Daoy (cell line): ENCODE measurements around the genes NKTR and ZBTB47.

GRCh38 chr3:40542291-40542902, 17.6 kb downstream of the ZNF621 start:
- RAMPAGE, long total RNA: no peak

GRCh38 chr3:40623513-40623830, 98.7 kb downstream of the ZNF621 start:
- RAMPAGE, long total RNA: no peak

DNA sequence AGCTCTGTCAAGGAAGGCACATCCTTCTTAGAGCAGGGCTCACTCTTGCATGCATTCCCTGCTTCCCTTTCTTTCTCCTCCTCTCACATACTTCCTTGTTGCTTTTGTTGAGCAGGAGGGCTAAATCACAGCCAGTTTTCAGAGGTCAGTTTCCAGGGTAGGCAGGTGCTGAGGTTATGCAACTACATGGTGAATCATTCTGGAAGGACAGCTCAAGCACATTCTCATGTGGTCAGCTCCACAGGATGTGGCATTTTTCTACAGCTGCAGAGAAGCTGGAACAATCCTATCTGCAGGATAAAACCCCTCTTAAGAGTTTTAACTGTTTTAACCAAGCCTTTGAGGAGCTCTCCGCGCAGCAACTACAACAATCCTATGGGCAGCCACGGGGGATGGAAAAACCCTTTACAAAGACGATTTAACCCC, 275.7 kb downstream of the ZNF621 start:
- RAMPAGE, long total RNA: no peak

DNA sequence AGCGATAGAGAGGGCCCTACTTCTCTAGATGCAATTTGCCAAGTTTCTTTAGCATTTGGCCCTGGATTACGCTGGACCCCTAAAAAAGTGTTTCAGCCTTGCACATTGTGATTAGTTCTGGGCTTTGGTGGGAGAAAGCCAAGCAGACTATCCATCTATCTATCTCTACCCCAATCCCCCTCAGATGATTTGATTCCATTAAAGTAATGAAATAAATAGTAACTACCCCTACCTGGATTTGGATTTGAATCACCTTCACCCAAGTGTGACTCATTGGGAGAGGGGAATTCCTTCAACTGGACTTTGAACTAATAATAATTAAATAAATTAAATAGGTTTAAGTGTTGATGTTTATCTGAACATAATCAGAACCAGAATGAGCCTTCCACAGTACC, 41.3 kb downstream of the CTNNB1 start:
- RAMPAGE, long total RNA: no peak

DNA sequence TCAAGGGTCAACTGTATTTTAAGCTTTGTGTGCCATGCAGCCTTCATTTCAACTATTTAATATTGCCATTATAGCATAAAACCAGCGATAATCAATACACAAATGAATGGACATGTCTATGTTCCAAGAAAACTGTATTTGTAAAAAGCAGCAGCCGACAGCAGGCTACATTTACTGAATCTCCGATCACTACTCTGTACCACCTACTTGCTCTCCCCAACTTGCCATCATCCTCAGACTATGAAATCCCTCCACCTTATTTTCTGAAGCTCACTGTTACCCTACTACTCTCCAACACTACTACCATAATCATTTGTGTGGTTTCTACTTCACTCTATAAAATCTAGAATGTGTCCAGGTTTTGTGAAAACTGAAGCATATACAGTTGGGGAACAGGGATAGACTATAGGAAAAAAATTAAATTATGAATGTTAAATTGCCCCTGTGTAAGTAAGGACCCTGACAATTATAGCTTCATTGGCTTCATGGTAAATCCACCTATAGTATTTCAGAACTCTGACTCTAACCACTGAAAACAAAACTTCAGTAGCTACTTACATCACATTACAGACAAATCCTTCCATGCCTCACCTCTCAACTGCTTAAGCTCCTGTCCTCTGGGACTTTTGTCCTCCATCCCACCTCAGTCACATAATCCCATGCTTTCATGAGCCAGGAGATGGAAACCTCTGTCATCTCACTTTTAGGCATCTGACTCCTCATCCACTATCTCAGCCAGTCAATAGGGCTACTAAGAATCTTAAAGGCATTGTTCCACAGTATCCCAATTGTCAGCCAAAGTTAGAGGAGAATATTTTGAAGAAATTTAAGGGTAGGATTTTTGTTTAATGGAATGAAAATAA, 340.1 kb downstream of the CTNNB1 start:
- RAMPAGE, long total RNA: no peak

DNA sequence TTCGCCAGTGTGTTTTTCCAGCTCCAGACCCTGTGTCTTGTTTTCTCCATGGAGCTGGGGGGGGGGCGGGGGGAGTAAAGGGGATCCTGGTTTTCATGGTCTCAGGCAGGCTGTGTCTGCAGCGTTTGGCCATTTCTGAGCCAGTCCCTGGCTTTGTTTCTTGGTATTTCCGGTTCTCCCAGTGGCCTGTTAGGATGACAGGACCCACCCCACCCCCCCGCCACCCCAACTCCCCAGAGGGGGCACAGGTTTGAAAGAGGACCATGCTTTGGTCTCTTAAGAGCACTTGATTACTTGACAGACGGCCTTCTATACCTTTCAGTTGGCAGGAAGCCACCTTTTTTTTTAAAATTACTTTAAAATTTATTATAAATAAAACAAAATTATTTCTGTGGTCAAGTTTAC, 47.6 kb upstream of the TRAK1 start:
- RAMPAGE, long total RNA: no peak

DNA sequence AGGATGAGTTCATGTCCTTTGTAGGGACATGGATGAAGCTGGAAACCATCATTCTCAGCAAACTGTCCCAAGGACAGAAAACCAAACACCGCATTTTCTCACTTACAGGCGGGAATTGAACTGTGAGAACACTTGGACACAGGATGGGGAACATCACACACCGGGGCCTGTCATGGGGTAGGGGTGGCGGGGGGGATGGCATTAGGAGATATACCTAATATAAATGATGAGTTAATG, 18.5 kb downstream of the TRAK1 start:
- RAMPAGE, long total RNA: no peak

DNA sequence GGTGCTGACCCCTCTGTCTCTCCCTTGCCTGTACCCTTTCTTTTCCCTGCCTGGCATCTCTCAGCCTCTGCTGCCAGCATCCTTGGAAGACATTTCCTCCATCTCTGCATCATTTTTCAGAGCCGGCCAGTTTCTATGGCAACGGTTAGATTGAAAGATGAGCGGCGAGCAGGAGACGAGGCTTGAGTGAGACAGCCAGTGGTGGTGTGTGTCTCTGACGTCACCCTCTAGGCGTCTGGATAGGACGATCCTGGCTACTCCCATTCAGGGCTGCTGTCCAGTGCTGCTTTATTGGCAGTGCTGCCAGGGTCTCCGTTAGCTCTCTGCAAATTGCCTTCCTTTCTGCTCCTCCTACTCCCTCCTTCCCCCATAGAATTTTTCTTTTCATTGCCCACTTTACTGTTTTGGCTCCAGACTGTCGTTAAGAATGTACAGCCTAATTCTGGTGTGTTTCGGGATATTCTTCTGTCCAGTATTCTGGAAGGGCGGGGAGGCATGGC, 57.9 kb downstream of the TRAK1 start:
- RAMPAGE, long total RNA: no peak

DNA sequence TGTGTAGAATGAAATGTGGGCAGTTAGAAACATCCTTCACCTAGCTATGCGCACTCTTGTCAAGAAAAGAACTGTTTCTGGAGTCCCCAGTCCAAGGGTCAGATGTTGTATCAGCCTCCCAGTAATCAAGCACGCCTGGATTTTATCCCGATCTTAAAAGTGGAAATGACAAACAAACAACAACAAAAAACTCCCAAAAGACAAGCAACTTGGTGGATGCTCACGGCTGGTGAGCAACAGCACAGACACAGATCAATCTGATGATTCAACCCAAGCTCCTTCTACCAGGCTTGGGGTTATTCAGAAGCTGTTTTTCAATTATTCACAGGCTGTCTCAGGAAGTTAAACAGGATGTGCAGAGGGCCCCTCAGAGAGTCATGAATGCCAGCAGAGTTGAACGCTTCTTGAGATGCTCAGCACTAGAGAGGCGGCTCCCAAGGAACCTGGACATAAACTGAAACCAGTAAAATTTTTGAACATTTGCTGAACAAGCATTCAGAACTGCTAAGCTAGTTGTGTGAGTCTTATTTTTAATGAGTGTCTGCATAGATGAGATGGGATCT, 22.2 kb downstream of the LYZL4 start:
- RAMPAGE, long total RNA: no peak

GRCh38 chr3:42496805-42497345, 5.6 kb upstream of the VIPR1 start:
- RAMPAGE, long total RNA: no peak

DNA sequence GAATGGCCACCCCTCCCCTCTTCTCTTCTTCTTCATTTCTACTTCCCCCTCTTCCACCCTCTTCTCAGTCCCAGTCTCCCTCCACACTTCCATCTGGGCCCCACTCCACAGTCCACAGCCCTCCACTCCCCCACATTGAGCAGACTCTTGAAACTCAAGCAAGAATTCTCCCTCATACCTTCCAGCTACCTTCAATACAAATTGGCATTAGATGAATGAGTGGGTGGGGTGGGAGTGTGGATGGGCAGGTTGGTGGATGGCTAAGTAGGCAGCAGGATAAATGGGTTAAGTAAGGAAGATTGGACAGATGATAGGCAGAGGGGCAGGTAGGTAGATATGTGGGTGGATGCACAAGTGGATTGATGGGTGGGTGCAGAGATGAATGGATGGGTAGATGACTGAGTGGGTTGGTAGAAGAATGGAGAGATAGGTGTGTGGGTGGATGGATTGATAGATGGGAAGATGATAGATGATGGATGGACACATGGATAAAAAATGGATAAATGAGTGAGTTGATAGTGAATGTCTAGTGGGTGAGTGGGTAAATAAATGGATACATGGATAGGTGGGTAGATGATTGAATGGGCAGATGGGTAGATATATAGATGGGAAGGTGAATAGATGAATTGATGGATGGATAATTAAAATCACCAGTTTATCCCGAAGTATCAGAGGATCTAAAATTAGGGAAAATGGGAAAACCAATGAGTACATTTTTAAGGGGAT, 27.6 kb downstream of the VIPR1 start:
- RAMPAGE, long total RNA: no peak

- RAMPAGE, long total RNA: no peak
Observed at GRCh38 chr3:42532601-42533709, 30.5 kb downstream of the VIPR1 start.

DNA sequence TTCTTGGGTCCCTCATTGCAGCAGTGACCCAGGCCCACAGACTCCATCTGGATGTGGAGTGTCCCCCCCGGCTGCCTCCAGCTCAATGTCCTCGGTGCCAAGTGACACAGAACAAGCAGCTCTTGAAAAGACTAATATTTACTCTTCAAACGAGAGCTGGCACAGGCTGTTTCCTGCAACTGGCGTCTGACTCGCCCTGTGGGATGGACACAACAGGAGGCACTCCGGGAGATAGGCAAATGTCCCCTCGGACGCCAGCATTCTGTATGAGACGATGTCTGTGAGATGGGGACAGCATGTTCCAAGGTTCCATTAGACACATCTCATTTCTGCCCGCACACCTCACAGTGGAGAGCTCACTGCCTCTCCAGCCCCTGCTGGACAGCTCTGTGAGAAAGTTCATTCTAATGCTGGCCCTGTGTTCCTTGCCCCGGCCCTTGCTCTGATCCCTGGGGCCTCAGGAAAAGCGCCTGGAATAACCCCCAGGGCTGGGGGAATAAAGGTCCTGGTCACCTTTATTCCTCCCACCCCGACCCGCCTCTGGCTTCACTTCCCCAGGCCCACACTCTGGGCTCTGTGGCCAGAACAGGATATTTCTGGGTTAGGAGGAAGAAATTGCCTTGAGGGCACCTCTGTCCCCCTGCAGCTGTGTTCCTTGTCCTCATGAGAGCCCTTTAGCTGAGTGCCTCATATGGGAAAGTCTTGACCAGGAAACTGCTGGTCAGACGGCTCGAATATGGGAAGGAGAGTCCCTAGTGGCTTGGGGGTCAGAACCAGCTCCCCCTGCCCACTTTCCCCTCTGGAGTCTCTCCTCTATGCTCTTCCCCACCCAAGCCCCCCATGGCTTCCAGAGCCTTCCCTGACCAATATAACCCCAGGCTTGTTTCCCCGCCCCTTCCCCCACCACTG, 36.7 kb downstream of the SEC22C start:
- RAMPAGE, long total RNA: no peak

DNA sequence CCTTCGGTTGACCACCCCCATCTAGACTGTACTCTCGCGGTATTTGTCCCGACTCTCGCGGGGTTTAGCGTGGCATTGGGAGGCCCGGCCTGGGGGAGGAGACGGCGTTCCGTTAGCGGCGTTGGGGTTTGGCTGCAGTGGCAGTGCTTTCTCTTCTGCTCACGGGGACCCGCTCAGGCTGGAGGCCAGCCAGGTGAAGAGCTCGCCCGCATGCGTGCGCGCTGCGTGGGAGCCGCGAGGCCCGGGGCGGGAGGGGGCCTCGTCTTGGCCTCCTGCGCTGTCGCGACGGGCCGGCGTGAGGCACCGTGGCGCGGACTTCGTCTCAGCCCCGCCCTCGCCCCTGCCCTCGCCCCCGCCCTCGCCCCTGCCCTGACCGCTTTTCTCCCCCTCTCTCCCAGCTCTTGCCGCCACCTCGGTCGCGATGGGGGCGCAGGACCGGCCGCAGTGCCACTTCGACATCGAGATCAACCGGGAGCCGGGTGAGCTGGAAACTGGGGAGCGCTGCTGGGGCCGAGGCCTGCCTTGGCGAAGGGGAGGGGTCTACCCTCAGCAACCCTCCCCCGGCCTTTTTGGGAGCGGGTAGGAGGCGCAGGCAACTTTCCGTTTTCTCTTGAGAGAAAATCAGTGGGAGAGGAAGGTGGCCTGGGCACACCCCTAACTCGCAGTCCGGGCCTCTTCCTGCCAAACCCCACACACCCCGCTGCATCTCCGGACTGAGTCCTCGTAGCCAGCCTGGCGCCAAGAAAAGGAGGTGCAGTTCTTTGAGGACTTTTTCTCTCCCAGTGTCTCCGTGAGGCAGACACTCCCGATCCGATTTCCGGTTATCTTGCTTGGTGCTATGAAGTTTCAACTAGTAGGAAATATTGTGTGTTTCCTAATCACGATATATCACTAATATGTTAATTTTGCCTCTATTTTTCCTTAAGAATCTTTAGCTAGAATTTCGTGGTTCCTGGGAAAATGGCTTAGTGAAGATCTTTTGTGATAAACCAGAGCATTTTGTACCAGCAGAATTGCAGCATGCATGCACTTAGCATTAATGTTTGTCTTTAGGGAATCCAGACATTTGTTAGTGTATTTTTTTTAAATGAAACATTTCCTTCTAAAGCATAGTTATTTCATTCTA, at the start of gene NKTR:
Gene NKTR, plus strand, starts transcription at position 101 of the 1,126 bp plus-strand sequence.
- RAMPAGE, long total RNA: no peak

DNA sequence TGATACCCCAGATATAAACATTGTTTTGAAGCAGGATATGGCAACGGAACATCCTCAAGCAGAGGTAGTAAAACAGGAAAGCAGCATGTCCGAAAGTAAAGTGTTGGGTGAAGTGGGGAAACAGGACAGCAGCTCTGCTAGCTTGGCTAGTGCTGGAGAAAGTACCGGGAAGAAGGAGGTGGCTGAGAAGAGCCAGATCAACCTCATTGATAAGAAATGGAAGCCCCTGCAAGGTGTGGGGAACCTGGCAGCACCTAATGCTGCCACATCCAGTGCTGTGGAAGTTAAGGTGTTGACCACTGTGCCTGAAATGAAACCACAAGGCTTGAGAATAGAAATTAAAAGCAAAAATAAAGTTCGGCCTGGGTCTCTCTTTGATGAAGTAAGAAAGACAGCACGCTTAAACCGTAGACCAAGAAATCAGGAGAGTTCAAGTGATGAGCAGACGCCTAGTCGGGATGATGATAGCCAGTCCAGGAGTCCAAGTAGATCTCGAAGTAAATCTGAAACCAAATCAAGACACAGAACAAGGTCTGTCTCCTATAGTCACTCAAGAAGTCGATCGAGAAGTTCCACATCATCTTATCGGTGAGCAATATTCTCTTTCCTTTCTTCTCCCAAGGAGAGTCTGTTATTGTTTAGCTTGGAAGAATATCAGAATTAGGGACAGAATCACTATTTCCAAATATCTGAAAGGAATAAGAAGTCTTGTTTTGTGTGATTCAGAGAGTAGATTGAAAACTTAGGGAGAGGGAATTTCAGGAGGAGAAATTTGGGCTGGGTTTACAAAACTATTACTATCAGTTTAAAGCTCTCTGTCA, 14.1 kb upstream of the ZBTB47 start:
- RAMPAGE, long total RNA: no peak

GRCh38 chr3:42652329-42653041, 1.0 kb upstream of the ZBTB47 start:
- RAMPAGE, long total RNA: no peak

DNA sequence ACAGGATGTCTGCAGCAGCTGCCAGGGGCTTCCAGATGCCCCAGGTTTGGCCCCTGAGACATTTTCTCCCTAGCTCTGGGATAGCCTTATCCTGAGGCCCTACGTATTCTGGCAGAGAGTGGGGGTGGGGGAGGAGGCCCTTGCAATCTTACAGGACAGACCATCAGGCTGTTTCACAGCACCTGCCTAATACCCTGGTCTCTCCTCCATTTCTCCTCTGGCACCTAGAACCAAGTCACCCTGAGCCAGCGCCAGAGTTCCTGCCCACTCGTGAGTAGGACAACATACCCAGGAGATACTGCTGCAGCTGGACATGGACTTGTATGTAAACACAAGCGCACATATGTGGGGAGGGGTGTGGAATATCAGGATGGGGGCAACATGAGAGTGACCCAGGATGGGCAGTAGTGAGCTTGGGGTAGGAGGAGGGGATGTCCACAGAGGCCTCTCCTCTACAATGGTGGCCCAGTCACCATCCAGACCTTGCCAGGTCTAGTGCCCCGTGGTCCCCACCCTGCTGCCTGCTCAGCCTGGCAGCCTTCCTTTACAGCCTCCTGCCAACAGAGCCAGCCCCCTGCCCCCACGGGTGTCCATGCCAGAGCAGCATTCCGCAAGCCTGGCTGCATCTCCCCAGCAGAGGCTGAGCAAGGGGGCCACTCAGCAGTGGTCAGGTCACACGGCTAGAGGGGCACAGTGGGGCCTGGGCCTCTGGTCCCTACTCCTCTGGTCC, at the start of gene ZBTB47:
Gene ZBTB47, plus strand, starts transcription at position 656 of the 730 bp plus-strand sequence.
- RAMPAGE, long total RNA: no peak

DNA sequence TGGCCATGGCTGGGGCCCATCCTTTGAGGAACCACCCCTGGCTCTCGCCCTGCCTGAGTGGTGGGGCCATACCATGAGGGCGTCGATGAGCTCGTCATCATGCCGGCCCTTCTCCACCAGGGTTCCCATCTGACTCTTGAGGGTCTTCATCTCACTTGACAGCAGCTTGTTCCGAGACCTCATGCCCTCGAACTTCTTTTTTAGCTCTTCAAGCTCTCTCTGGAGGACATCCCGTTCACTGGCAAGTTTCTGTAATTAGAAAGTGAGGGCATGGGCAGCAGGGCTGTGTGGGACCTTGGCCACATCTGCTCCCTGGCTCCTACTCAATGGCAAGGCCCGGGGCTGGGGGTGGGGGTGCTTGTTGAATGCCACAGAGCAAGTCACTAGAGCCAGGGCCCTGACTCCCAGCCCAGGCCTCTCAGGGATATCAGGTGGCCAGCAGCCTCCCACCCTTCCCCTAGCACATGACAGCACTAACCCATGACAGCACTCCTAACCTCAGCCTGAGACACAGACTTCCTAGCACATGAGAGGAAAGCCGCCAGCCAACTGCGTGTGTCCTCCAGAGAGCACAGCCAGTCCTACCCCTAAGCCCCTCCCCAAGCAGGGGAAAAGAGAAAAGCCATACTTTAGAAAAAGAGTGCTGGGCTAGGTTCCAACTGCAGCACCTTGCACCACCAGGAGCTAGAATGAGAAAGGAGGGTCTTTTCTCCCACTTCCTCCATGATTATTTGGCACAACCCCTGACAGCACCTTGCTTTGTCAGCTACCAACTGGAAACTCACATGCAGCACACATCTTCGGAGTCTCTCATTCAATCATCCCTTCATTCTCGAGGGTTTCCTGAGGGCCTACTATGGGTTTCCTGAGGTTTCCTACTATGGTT, 33.2 kb downstream of the CCDC13 start:
- RAMPAGE, long total RNA: no peak

- RAMPAGE, long total RNA: no peak
Observed at GRCh38 chr3:42829392-42830164, 20.3 kb downstream of the ACKR2 start.

DNA sequence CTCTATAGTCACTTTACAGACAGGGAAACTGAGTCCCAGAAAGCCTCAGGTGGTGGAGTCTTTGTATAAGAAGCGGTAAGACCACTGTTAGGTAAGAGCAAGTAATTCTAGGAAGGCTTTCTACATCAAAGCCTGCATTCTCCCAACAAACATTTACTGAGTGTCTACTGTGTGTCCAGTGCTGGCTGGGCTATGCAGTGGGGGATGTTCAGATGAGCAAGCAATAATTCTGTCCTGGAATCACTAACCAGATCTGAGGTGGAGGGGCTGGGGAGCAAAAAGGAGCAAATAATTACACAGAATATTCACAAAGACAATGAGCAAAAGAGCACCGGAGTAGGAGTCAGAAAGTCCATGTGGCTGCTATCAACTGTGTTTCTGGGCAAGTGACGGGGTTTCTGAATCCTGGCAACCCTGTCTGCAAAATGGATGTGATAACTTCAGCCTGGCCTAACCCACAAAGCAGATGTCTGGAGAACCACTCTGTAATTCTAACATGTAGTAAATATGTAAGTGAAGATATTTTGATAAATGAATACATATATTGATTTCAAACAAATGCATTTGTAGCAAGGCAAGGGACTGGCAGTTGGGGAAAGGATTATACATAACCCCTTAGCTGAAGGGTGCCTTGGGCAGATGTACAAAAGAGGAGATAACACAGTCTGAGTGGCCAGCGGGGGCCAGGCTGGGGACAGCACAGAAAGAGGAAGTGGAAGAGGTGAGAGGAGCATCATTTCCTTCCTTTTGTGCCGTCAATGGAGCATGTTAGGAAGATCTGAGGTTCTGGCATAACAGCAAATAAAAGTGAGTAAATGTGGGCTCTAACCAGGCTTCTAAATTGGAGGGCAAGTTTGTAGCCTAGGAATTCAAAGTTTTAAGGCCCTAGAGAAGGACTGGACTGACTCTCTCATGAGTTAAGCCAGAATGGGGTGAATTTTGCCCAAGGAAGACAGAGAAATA, 28.8 kb downstream of the CYP8B1 start:
- RAMPAGE, long total RNA: no peak